Monocyte (primary cell): Measurements from ENCODE around the gene LHFPL4.

DNA sequence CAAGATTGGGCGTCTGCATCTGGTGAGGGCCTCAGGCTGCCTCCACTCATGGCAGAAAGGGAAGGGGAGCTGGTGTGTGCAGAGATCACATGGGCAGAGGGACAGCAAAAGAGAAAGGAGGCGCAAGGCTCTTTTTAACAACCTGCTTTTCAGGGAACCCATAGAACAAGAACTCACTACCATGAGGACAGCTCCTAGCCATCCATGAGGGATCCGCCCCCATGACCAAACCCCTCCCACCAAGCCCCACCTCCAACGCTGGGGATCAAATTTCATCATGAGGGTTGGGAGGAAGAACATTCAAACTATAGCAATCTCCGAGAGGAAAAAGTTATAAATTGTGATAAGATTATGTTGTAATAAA, 84.7 kb upstream of the LMCD1 start:
- PRO-cap, 2 experiments = no peak in any of the 2 experiments

GRCh38 chr3:8445844-8446327, 55.7 kb upstream of the LMCD1 start:
- PRO-cap, 2 experiments = no peak in any of the 2 experiments

- PRO-cap, 2 experiments = no peak in any of the 2 experiments
Measured at GRCh38 chr3:8494232-8494770, 7.3 kb upstream of the LMCD1 start.

GRCh38 chr3:8503189-8503414, 1.5 kb downstream of the LMCD1 start:
- PRO-cap, 2 experiments = no peak in any of the 2 experiments

- PRO-cap, 2 experiments = no peak in any of the 2 experiments
Measured at GRCh38 chr3:8561554-8561880, 59.9 kb downstream of the LMCD1 start.

DNA sequence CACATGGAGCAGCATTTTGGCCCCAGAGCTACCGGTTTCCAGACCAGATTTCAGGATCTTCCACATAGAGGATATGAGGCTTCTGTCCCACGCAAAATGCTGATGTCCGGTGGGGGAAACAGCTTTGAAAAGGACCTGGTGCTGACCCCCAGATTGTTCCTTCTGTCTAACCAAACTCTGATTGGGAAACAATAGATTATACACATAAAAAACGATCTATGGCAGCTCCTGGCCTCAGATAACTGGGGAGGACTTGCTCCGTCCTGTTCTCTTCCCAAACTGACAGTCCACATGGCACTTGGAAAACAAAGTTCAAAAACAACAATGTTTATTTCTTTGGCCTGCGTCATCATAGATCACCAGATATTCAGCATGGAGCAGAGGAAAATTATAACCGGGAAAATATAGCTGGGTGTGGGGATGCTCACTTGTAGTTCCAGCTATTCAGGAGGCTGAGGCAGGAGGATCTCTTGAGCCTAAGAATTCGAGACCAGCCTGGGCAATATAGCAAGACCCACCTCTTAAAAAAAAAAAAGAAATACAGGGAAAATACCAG, 63.8 kb downstream of the SSUH2 start:
- PRO-cap, 2 experiments = no peak in any of the 2 experiments

DNA sequence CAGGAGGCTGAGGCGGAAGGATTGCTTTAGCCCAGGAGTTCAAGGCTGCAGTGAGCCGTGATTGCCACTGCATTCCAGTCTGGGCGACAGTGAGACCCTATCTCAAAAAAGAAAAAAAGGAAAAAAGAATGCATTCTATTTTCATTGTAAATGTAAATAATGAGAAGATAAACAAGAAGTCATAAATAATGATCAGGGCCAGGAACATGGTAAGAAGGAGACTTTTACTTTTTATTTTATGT, 3.2 kb downstream of the RAD18 start:
- PRO-cap, 2 experiments = no peak in any of the 2 experiments

GRCh38 chr3:9395932-9396506, 1.4 kb upstream of the SETD5 start:
- PRO-cap, 2 experiments = peak in 2 of 2 experiments; most common plus-strand start chr3:9396402 (in 2); most common minus-strand start chr3:9396460 (in 1)

- PRO-cap, 2 experiments = no peak in any of the 2 experiments
Measured at GRCh38 chr3:9466991-9467356, 69.6 kb downstream of the SETD5 start.

- PRO-cap, 2 experiments = no peak in any of the 2 experiments
Measured at GRCh38 chr3:9553603-9554227, at the start of gene LHFPL4. LHFPL4 (minus strand) TSS chr3:9553822.

GRCh38 chr3:9649816-9650459, 633 bp downstream of the MTMR14 start:
- PRO-cap, 2 experiments = no peak in any of the 2 experiments

GRCh38 chr3:9662710-9663198, 13.4 kb downstream of the MTMR14 start:
- PRO-cap, 2 experiments = peak in 1 of 2 experiments; most common plus-strand start chr3:9663103 (in 1)

GRCh38 chr3:9722222-9722703, 9.3 kb upstream of the BRPF1 start:
- PRO-cap, 2 experiments = no peak in any of the 2 experiments

DNA sequence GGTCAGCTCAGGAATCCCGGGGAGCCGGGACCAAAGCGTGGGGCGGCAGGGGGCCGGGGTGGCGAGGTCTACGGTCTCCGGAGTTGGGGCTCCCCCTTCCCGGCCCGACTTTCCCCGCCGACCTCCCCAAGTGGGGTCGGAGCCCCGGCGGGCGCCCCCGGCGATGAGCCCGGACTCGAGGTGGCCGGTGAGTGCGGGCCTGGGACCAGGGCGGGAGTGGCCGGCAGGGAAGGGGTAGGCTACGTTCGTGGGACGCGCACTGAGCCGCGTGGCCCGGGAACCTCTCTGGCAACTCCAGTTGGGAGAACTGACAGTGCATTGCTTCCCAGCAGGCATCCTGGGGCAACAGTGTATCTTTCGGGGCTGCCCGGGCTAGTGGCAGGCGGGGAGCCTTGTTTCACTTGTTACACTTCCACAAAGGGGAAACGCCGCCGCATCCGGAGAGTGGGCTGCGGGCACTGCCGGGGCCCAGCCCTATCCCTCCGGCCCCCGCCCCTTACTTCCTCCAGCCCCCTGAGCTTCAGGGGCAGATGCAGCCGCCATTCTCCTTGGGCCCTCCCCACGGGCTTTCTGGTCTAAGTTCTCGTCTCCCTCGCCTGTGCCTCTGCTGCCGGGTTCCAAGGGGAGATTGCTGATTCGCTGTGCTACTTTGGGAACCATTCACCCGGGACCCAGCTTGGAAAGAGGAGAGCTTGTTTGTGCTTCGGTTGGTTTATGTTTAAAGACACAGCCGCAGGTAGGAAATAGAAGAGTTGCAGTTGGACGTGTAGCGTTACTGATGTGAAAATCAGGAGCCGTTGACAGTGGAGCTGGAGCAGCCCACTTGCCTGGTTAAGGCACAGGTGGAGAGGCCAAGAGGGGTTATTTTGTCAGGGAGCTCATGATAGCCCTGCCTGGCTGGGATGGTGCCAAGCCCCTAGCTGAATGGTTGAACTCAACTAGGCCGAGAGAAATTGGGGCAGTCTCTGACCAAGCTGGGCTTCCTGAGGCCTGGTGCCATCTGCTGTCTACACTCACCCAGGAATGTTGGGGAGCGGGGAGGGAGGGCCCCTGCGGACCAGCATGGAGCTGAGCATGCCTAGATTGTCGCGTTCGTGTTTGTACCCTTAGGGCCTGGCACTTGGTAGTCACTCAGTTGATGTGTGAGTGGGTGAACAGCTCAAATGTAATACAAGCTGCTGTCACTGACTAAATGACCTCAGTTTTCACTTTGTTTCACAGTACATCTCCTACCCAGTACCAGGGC, 840 bp downstream of the BRPF1 start:
- PRO-cap, 2 experiments = no peak in any of the 2 experiments

DNA sequence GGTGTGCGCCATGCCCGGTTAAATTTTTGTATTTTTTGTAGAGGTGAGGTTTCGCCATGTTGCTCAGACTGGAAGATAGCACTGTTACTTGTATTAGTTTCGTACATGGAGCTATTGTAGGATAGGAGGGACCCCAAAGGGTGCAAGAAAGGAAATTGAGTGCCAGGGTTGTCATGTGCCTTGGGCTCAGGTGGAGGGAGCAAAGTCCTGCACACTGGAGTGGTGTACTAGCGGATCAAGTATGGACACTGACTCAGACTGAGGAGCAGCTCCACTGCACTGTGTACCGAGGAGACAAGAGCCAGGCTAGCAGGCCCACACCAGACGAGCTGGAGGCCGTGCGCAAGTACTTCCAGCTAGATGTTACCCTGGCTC, 990 bp downstream of the OGG1 start:
- PRO-cap, 2 experiments = no peak in any of the 2 experiments

- PRO-cap, 2 experiments = no peak in any of the 2 experiments
Measured at GRCh38 chr3:9757300-9758057, 7.7 kb downstream of the OGG1 start.

- PRO-cap, 2 experiments = no peak in any of the 2 experiments
Measured at GRCh38 chr3:9806235-9807198, 3.5 kb upstream of the TTLL3 start.

GRCh38 chr3:10010723-10011622, 15.3 kb upstream of the FANCD2 start:
- PRO-cap, 2 experiments = no peak in any of the 2 experiments

GRCh38 chr3:10434728-10435037, 70.7 kb downstream of the ATP2B2 start:
- PRO-cap, 2 experiments = no peak in any of the 2 experiments

DNA sequence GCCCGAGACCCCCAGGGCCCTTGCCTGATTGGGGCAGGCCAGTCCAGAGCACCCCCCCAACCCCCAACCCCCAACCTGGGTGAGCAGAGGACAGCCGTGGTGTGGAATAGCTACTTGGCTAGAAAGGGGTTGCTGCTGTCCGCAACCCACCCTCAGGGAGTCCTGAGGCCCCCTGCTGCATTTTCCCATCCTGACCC, 976 bp downstream of the ATP2B2 start:
- PRO-cap, 2 experiments = no peak in any of the 2 experiments